NCI-H460 (cell line): ENCODE data around the gene ANGPTL3.

RAMPAGE:
- cytosol, long total RNA, result no peak
- long total RNA, result no peak
- nucleus, long total RNA, result no peak
Measured at GRCh38 chr1:59986417-59986939, 59.9 kb upstream of the CYP2J2 start.

RAMPAGE:
- cytosol, long total RNA, result no peak
- long total RNA, result no peak
- nucleus, long total RNA, result no peak
Measured at GRCh38 chr1:60149335-60149566, 75.7 kb upstream of the C1orf87 start.

RAMPAGE:
- cytosol, long total RNA, result no peak
- long total RNA, result no peak
- nucleus, long total RNA, result no peak
Measured at GRCh38 chr1:60573561-60574040, 500.0 kb upstream of the C1orf87 start.

DNA sequence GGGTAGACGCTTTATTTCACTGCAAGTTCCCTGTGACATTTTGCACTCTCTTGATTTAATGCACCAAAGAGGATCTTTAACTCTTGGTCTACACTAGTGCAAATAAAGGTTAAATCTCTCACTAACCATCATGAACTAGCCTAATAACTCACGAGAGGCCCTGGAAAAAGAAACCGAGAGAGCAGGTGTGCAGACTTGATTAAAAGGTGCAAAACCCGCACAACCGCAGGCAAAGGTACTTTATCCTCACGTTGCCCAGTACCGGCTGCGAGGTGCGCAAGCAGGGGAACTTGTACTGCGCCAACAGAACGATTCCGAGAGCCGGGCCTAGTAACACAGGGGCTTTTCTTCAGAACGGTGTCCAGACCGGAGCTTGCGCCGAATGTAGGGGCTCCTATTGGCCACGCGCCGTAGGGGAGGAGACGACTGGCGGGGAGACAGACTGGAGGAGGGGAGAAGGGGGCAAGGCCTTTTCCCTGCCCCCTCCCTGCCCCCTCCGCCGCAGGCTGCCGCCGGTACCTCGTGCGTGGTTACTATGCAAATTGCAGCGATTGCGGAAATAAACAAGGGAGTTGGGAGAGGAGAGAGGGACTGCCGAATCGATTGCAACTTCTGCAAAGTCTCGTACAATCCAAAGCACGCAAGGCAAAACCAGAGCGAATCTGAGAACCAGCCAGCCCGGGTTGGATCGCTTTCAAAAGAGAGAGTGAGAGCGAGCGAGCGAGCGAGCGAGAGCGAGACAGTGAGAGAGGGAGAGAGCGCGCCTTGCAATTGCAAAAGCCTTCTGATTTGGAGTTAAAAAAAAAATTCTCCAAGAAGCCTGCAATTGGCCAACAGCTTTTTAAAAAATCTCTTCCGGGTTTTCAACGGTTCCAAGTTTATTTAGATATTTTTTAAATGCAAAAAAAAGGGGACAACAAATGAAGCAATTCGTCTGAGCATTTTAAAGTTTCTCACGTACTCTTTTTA, 5.4 kb upstream of the NFIA start:
RAMPAGE:
- cytosol, long total RNA, result no peak
- long total RNA, result no peak
- nucleus, long total RNA, result no peak

DNA sequence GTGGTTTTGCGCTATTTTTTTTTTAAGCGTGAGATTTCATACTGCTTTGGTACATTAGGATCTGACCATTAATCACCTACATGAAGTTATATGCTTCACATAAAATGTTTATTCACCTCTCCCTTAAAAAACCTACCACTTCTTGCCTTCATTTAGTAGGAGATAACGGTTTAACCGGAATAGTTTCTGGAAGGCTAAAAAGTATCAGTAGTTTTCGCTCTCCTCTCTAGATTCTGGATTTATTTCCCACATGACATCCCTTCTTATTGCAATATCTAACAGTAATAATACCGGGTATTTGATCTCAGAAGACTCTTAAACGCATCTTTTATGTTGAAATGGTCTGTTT, 1.6 kb downstream of the NFIA start:
RAMPAGE:
- cytosol, long total RNA, result no peak
- long total RNA, result no peak
- nucleus, long total RNA, result no peak

DNA sequence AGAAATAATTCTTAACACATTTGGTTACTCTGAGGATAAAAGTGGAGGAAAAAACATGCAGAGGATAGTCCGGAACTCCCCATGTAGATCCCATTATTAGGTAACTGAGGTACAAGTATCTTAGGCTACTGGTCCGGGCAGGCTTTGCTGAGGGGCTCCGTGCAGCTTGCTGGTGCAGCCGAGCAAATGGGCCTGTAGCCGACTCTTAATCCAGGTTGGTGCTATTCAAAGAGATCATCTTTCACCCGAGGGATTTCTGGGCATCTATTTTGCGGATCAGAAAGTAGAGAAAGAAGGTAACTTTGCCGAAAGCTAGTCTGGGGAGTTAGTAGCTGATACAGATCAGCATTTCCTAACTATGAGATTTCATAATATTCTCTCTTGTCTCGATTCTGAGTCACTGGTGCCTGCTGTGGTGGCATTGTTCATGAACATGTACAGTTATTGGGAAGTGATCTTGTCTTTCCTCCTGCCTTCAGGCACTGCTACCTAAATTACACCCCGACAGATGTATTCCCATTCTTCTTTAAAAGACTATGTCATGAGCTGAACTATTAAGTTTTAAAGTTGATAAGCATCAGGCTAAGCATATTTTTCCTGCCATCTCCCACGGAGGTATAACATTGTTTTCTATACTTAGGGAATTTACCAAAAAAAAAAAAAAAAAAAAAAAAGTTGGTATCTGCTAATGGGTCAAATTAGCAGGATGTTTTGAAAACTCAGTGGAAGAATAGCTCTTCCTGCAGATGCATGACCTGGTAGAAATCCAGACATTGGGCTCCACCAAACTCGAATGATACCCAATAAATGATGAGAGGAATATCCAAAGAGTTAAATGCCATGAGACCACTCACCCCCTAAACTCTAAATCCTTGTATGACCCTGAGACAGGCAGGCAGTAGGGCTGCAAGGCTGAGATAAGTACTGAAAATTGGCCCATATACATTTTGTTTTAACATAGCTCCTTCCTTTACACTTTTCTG, 57.2 kb downstream of the NFIA start:
RAMPAGE:
- cytosol, long total RNA, result no peak
- long total RNA, result no peak
- nucleus, long total RNA, result no peak

DNA sequence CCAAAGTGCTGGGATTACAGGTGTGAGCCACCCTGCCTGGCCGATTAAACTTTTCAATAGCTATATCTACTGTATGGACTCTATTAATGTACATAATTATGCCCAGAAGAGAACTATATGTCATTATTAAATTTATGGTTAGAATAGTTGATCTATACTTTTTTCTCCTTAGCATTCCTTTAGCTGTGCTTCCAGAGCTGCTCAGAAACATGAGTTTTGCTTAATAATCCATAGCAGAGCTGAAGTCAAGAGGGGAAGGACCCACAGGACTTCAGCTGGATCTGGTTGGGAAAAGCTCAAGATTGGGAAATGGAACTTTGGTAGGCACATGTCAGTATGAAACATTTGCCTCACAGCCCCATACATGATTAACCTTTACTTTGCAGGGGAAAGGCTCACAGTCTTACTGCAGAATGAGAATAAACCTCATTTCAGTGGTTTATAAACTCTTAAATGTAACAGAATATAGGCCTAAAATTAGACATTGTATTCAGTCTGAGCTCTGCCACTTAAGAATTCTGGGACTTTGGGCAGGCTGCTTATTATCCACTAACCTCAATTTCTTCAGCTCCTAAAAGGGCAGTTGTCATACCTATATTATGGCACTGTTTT, 135.1 kb downstream of the NFIA start:
RAMPAGE:
- cytosol, long total RNA, result no peak
- long total RNA, result no peak
- nucleus, long total RNA, result no peak

DNA sequence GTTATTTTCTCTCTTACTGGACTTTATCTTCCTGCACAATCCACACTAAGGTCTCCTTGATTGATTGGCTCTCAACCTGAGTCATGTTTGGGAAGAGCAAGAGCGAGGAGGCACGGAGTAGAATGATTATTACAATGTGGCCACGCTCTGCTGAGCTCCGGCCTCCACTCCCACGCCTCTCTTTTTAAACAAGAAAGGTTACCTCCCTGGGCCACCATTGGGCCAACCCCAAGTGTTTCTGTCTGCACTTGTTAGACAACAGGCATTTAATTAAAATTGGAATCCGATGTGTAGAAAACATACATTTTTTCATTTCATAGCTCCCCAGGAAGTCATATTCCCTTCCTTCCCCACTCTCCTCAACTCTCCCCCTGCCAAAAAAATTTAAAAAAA, 278.2 kb downstream of the TM2D1 start:
RAMPAGE:
- cytosol, long total RNA, result no peak
- long total RNA, result no peak
- nucleus, long total RNA, result no peak

DNA sequence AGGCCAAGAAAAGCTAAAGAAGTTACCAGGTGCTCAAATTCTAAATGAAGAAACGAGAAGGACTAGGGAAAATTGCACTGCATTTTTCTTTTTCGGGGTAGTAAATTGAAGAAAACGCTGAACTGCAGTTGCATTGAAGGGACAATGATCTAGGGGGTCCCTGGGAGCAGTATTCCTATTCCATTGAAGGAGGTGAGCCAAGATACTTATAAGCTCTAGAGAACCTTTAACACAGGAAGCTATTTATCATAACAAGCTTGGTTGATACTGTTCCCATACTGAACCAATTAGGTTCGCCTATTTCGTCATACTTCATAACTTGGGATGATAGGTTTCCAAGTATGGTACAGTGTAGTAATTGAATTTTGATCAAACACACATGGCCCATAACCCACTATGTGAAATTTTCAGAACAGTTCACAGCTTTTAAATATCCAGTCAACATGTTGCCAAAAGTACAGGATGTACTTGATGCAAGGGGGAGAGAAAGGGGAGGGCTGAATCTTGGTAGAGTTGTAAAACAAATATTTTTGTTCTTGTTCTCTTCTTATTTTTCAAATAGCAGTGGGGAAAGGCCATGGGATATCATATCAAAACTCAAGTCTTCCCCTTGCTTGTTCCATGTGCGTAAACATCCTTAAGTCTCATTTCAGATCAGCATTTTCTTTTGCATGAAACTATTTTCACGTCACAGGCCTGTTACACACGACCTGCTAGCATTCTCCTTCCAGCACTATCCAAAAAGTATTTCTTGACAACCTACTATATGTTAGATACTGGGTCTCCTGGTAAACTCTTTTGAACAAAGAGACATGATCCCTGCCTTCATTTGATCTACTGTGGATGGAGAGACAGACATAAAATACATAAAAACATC, 86.6 kb downstream of the TM2D1 start:
RAMPAGE:
- cytosol, long total RNA, result no peak
- long total RNA, result no peak
- nucleus, long total RNA, result no peak

DNA sequence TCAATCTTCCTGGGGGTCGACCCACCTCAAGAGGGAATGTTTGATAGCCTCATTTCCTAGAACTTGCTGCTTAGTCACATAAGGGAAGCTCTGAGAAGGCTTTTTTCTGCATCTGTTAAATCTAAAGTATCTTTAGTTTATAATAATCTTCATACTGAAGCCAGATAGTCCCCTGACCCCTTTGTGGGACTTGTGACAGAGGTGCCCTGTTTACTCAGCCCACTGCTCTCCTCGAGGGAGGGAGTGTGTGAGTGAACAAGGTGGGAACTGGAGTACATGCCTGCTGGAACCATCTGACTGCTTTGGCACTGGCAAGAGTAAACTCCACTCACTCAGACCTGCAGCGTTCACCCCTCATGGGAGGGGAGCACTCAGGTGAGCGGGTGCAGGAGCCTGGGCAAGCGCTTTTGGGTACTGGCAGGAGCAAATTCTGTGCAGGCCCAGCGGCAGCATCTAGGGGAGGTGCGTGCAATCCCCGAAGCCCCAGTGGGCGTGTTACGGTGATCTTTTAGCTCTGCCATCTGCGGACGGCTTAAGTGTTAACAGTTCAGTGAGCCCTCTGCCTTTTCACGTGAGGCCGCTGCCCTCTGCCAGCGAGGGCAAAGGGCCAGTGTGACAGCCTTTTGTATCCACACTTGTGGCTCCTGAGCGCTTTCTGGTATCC, 127.3 kb downstream of the PATJ start:
RAMPAGE:
- cytosol, long total RNA, result no peak
- long total RNA, result no peak
- nucleus, long total RNA, result no peak

DNA sequence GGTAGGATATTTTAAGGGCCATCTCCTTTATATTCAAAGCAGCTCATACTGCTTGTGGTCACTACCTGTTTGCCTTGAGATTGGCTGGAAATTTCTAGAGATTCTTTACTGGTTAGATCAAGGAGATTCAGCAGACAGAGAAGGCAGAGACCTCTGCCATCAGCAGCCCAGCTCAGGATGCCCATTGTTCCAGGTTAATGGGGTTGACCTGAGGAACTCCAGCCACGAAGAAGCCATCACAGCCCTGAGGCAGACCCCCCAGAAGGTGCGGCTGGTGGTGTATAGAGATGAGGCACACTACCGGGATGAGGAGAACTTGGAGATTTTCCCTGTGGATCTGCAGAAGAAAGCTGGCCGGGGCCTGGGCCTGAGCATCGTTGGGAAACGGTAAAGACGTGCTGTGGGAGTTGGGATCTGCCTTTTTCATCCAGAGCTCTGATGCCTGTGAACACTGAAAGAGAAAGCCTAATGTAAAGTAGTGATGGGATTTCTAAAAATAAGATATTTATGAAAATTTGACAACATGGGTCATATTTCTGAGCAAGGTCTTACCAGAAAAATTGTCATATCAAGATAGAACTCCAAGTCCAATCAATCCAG, 80.7 kb upstream of the L1TD1 start:
RAMPAGE:
- cytosol, long total RNA, result no peak
- long total RNA, result no peak
- nucleus, long total RNA, result no peak

DNA sequence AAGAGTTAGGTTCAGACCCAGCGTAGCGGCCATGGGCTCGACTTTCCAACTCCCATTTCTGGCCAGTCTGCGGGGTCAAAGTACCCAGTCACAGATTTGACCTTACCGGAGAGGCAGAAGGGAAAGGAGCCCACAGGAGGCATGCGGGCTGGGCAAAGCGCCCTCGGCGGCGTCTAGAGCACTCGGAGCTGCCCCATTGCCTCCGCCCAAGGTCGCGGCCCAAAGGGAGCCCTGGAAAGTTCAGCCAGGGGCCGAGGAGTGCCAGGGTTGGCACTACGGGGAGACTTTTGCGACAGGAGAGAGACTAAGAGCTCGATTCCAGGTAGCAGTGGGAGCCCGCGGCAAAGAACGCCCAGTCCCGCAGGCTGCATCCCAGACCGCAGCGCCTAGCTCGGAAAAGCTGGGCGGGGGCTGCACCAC, 902 bp downstream of the KANK4 start:
RAMPAGE:
- cytosol, long total RNA, result no peak
- long total RNA, result no peak
- nucleus, long total RNA, result no peak

RAMPAGE:
- cytosol, long total RNA, result no peak
- long total RNA, result no peak
- nucleus, long total RNA, result no peak
Measured at GRCh38 chr1:62438041-62438689, 1.3 kb downstream of the USP1 start.

GRCh38 chr1:62443021-62443516, 6.2 kb downstream of the USP1 start:
RAMPAGE:
- cytosol, long total RNA, result no peak
- long total RNA, result no peak
- nucleus, long total RNA, result no peak

GRCh38 chr1:62597310-62597913, at the start of gene ANGPTL3:
ANGPTL3 (plus strand) TSS chr1:62597520.
RAMPAGE:
- cytosol, long total RNA, result no peak
- long total RNA, result no peak
- nucleus, long total RNA, result no peak

RAMPAGE:
- cytosol, long total RNA, result no peak
- long total RNA, result no peak
- nucleus, long total RNA, result no peak
Measured at GRCh38 chr1:62613049-62613607, 15.8 kb downstream of the ANGPTL3 start.

DNA sequence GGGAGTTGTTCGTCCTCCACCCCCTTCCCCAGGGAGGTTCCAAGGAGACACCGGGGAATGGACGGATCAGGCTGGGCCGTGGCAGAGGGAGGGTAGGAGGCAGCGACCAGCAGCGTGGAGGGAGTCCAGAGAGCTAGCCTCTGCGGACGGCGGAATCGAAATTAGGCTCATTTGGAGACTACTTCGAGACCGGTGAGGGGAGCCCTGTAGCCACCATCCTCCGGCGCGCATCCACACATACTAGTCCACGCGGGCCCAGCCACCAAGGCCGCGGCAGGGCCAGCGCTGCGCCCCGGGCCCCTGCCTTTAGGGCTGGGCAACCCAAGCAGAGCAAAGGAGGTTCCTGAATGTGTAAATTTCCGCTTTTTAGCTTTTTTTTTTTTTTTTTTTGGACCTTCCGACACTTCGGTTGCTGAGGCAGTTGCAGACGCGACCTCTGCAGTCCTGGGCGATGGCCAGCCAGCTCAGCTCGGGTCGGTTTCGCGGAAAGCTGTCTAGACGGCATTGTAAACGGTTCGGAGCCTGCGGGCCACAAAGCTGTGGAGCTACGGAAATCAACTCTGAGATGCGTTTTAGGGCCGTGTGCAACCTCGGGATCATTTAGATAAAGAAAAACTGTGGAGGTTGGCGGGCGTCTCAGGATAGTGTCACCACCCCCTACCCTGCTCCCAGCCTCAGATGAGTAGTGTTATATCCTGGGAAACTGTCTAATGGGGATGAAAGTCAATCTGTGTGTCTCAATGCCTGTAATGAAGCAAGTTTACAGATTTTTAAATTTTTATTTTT, 2.1 kb upstream of the FOXD3 start:
RAMPAGE:
- cytosol, long total RNA, result no peak
- long total RNA, result no peak
- nucleus, long total RNA, result no peak

DNA sequence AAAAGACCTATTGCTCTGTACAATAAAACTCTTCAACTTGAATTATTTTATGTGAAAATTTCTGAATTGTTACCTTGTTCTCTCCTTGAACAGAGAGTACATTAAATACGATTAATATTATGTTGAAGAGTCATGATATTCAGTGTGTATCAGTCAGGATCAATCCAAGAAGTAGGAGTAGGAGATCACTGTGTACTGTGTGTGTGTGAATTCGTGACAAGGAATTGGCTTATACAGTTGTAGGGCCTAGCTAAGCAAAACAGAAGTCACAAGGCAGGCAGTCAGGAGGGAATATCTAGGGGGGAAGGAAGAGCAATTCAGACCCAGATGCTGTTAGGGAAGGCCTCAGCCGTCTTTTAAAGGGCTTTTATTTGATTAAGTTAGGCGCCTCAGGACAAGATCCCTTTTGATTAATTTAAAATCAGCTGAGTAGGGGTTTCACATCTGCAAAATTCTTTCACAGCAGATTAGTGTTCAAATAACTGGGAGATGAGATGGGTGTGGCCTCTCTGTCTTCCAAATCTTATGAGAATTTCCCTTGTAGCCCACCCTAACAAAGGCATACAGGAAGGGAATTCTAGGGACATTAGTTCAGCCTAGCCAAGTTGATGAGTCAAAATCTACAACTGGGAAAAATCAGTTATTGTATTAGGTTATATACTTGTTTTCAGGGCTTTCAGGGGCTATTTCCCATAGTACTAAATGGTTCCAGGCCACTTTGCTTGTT, 47.3 kb downstream of the ALG6 start:
RAMPAGE:
- cytosol, long total RNA, result no peak
- long total RNA, result no peak
- nucleus, long total RNA, result no peak

DNA sequence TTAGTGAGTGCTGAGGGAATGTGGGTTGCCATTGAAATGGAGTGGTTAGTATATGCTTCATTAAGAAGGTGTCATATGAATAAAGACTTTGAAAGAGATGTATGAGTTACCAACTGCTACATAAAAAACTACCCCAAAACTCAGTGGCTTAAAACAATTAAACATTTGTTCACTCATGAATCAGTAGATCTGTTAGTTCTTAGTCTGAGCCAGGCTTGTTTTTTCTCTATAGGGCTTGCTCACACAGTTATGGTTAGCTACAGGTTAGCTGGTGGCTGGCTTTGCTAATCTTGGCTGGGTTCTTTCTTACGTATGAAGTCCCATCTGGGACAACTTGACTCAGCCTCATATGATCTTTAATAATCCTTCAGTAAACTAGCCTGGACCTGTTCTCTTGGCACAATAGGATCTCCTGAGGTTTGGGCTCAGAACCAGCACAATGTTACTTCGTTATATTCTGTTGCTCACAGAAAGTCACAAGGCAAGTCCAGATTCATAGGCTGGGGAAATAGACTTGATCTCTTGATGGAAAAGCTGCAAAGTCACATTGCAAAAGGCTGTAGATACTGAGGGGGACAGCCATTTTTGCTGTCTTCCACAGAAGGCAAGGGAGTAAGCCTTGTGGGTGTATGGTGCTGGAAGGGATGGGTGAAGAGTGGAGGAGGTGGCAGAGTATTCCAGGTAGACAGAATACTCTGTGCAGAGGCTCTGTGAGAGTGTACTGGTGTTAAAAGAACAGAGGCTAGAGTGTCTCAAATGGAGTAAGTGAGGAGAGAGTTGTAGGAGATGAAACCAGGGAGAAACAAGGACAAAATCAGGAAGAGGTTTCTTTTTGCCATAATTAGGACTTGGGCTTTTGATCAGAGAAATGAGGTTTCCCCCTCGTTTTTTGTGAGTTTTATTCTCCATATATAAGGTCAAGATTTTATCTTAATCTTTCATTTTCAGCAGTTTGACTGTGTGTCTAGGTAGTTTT, 24.4 kb downstream of the EFCAB7 start:
RAMPAGE:
- cytosol, long total RNA, result no peak
- long total RNA, result no peak
- nucleus, long total RNA, result no peak

DNA sequence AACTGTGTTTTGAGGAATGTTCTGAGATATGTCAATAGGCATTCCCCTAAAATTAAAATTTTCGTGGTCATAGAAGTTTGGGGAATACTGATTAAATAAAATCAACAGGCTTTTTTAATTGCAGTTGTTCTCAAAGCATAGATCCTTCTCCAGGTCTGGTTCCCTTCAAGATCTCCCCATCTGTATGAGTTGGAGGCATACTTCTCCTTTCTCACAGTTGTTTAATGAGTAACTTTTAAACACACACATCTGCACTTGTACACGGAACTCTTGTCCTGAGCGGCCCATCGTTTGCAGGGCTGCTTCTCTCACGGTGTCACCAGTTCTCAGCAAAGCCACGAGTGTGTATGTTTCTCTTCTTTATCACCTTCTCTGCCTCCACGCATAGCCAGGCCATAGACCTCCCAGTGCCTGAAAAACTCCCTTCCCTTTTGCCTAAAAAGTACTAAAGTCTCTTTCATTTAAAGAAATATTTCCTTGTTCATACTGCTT, 68.8 kb upstream of the ROR1 start:
RAMPAGE:
- cytosol, long total RNA, result no peak
- long total RNA, result no peak
- nucleus, long total RNA, result no peak